H7 (cell line): ENCODE measurements around a stretch of chr21.

DNA sequence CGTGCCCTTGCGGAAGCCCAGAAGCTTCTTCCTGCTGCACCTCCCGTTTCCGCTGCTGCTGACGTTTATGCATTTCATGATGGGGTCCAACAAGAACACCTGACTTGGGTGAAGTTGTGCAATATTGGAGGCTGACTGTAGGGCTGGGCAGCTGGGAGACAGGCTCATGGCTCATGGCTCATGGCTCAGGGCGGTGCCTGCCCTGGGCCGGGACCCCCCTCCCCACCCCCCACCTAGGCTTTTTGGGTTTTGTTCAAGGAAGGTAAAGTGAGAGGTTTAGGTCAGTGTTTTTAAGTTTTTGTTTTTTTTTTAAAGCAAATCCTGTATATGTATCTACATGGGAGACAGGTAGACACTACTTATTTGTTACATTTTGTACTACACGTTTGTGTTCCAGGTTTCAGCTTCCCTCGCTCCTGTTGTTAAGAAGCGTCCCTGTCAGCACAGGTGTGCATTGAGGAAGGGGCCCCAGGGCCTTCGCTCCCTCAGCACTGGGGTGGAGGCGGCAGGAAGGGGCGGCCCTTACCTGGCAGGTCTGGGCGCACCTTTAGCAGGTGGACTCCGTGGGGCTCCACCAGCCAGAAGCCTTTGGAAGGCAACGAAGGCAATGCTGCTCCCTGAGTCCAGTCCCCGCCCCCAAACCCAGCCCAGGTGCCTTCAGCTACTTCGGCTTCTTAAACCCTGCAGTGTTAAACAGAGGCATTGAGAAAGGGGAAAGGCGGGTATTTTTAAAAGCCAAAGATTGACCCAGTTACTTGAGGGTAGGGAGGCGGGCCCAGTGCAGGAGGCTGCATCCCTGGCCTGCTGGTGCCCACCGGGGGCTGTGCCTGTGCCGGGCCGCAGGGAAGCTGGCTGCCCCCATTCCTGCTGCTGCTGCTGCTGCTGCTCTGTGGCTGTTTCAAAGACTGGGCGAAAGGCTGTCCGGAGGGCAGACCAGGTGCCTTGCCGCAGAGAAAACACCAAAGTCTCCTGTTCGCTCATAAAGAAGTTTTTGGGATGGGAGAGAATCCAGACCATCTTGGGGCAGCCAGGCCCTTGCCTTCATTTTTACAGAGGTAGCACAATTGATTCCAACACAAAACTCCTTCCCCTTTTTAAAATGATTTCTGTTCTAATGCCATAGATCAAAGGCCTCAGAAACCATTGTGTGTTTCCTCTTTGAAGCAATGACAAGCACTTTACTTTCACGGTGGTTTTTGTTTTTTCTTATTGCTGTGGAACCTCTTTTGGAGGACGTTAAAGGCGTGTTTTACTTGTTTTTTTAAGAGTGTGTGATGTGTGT, 4398.7 kb upstream of the TPTE start:
- RAMPAGE, long total RNA: no peak

DNA sequence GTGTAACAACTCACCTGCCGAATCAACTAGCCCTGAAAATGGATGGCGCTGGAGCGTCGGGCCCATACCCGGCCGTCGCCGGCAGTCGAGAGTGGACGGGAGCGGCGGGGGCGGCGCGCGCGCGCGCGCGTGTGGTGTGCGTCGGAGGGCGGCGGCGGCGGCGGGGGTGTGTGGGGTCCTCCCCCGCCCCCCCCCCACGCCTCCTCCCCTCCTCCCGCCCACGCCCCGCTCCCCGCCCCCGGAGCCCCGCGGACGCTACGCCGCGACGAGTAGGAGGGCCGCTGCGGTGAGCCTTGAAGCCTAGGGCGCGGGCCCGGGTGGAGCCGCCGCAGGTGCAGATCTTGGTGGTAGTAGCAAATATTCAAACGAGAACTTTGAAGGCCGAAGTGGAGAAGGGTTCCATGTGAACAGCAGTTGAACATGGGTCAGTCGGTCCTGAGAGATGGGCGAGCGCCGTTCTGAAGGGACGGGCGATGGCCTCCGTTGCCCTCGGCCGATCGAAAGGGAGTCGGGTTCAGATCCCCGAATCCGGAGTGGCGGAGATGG, 2305.4 kb upstream of the TPTE start:
- RAMPAGE, long total RNA: no peak

- RAMPAGE, long total RNA: no peak
Observed at GRCh38 chr21:8397384-8397817, 2124.0 kb upstream of the TPTE start.

- RAMPAGE, long total RNA: no peak
Observed at GRCh38 chr21:9000278-9001304, 1520.8 kb upstream of the TPTE start.

DNA sequence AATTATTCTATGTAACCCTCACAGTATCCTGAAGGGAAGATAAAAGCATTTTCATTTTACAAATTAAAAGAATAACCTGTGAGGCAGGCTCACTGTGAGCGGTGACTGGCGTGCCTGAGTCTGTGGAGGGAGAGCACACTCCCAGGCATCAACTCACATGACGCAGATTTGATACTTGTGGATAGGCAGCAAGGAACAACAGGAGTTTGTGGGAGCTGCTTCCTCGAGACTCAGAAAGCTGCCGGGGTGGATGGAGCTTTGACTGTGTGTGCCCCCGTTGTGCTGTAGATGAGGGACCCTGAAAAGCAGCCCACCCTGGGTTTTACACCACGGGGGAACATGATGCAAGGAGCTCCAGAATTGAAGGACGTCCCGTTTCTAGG, 764.3 kb upstream of the TPTE start:
- RAMPAGE, long total RNA: no peak

- RAMPAGE, long total RNA: no peak
Observed at GRCh38 chr21:14048347-14048910, 162.3 kb downstream of the LIPI start.

- RAMPAGE, long total RNA: no peak
Observed at GRCh38 chr21:14070345-14070816, 140.4 kb downstream of the LIPI start.

DNA sequence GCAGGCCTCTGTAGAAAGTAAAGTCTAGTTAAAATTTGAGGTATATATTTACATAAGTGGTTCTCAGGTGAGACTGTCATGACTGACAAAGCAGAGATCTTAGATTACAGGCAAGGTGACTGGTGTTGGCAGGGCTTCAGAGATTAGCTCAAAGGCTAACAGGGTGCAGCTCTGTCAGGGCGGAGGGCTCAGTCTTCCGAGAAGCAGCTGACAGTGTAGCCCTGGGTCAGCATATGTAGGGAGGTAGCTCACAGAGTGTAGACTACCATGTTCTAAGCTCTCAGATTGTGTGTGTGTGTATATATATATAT, 54.7 kb downstream of the RBM11 start:
- RAMPAGE, long total RNA: no peak

GRCh38 chr21:14517079-14517473, 29.0 kb downstream of the SAMSN1 start:
- RAMPAGE, long total RNA: no peak

DNA sequence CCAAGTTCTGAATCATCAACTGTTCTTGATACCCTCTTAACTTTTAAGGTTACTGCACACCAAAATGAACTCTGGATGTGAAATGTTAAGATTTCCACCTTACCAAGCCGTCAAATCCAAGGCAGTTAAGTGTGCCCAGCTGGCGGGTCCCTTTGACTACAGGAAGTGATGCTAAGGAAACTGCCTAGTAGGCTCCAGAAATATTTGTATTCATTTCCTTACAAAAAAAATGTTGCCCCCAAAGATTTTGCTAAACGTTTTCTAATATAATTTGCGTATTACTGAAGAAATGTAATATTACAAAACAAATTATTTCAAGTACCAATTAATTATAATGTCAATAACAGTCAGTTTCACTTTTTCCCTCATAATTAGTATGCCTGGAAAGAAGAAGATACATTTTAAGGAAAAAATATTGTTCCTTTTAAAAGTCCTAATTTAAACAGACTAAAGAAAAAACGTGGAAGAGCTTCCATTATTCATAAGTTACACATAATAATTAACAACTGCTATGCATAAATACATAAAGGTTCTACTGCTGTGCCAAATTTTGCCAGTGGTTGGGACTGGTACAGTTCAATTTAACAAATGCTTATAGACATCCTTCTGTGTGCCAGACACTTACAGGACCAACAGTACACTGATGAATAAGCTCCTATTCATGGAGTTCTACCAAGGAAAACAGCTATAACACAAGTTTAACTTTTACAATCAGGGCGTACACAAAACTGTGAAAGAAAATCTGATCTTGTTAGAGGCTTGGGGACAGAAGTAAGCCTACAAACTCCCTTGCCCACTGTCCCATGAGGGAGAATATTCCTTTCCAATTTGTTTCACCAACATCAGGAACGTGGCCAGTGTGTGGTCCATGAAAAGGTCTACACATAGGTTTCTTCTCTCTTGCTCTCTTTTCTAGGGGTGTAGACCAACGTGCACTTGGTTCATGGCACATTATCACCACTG, 10.4 kb downstream of the NRIP1 start:
- RAMPAGE, long total RNA: no peak

- RAMPAGE, long total RNA: no peak
Observed at GRCh38 chr21:15192250-15192582, 127.4 kb upstream of the NRIP1 start.

DNA sequence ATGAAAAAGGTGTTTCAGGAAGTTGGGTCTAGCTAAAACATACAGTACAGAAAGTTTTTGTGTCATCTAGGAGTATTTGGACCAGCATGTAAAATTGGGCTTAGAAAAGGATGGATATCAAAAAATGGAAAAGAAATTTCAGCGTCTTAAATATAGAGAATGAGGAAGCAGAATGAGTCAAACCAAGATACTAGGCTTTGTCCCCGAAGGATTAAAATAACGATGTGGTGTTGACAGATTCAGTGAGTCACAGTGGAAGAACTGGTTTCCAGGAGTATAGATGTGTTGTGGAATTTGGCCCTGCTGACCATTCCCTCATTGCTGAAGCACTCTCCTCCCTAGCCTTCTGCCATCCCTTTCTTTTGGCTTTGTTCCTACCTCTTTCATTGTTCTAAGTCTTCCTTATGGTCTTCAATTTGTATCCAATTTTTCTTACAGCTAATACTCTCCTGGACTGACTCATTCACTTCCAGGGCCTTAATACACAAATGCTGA, 23.1 kb upstream of the USP25 start:
- RAMPAGE, long total RNA: no peak

DNA sequence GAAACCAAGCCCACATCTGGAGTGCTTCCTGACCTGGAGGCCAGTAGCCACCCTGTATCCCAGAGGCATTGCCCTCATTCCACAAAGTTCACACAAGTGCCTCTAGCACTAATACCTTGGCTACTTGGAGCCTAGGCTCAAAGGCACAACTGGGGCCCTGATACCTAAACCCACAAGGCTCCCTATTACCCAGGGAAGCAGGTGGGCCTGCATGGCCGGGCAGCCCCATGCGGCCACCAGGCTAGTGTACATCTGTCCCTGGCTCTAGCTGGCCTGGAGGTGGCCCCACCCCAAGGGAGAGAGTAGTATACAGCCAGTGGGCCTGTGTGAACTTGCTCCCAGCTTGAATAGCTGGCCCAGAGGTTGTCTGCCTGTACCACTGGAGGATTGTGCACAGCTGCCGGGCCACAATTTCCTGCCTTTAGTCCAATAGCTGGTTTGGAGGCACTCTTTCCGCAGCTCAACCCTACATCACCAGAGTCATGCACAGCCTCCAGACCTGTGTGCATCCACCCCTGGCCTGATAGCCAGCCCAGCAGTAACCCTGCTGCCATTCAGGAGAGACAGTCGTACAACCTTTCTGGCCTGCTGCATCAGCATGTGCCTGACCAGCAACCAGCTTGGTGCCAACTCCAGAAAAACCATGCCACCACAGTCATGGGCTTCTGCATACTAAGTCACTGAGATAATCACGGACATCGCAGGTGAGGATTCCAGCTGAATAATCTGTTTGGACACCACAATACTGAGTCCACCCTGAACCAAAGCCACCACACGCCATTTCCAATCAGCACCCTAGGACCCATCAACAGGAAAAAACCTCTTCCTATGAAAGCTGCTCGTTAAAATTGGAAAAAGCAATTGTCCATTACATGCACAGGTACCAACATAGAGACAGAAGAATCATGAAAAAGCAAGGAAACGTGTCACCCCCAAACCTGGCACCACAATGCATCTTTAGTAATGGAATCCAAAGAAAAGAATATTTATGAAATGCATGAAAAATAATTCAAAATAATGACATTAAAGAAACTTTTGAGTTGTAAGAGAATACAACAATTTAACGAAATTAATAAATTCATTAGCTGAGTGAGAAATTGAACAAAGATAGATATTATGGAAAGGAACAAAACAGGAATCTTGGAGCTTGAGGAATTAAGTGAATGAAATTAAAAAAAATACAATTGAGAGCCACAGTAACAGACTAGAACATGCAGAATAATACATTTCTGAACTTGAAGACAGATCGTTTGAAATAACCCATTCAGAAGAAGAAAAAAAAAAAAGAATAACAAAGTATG, 52.6 kb downstream of the USP25 start:
- RAMPAGE, long total RNA: no peak

GRCh38 chr21:15785489-15785903, 55.7 kb downstream of the USP25 start:
- RAMPAGE, long total RNA: no peak

DNA sequence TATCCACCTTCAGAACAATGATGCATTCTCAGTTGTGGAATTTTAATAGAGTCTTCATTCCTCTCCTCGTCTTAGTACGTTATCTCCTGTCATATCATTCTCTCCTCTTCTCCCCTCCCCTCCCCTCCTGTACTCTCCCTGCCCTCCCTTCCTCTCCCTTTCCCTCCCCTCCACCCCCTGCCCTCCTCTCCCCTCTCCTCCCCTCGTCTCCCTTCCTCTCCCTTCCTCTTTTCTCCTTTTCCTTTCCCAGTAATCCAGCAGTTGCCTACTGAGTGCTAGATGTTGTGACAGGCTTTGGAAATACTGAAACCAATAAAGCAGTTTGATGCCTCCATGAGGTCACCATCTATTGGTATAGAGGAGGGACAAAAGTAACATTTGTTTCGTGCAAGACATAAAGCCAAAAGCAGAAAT, 453.9 kb downstream of the USP25 start:
- RAMPAGE, long total RNA: no peak

DNA sequence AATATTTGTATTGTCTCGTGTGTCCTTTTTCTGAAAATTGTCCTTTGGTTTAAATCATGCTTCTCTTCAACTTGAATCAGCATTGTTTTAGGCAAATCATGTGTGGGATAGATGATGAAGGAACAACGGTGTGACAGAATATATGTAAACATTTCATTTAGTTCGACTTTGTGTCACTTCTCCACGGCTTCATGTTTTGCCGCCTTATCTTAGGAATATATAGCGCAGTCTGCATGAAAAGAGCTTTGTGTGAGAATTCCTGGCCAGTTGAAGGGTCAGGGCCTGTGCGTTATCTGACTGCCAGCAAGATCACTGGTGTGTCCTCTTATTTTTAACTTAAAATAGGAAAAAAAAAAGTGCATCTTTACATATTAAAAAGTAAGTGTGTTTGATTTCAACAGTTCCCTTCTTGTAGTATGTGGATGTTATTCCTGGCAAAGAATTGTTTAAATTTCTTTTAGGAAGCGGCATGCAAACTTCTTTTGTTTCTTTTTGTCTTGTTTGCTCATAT, 465.1 kb downstream of the USP25 start:
- RAMPAGE, long total RNA: no peak

GRCh38 chr21:17460952-17461443, 51.8 kb upstream of the CXADR start:
- RAMPAGE, long total RNA: no peak

- RAMPAGE, long total RNA: no peak
Observed at GRCh38 chr21:17900905-17901749, 82.0 kb upstream of the C21orf91 start.

GRCh38 chr21:18759607-18759905, 356.0 kb upstream of the TMPRSS15 start:
- RAMPAGE, long total RNA: no peak

DNA sequence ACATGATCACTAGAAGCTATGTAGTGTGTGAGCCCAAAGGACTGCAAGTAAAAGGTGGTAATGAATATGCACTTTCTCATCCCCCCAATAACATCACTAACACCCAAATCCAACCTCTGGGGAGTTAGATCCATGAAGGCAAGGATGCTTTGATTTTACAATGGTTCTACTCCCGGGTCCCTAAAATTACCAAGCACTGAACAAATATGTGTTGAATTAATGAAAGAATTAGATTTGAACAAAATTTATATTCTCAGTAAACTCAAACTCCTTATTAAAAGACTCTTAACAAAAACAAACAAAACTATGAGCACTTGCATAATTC, 900.2 kb upstream of the TMPRSS15 start:
- RAMPAGE, long total RNA: no peak